GM19239 (cell line): ENCODE measurements around the genes UBL7, ARID3B and LMAN1L.

- RRBS = 92% methylated on average over 10 of the region's 33 CpGs
These were observed 38.0 kb downstream of the GOLGA6A start for GRCh38 chr15:74044191-74044983.

GRCh38 chr15:74048256-74048816 is 34.0 kb downstream of the GOLGA6A start:
- RRBS = 4% methylated on average over 5 of the region's 13 CpGs

DNA sequence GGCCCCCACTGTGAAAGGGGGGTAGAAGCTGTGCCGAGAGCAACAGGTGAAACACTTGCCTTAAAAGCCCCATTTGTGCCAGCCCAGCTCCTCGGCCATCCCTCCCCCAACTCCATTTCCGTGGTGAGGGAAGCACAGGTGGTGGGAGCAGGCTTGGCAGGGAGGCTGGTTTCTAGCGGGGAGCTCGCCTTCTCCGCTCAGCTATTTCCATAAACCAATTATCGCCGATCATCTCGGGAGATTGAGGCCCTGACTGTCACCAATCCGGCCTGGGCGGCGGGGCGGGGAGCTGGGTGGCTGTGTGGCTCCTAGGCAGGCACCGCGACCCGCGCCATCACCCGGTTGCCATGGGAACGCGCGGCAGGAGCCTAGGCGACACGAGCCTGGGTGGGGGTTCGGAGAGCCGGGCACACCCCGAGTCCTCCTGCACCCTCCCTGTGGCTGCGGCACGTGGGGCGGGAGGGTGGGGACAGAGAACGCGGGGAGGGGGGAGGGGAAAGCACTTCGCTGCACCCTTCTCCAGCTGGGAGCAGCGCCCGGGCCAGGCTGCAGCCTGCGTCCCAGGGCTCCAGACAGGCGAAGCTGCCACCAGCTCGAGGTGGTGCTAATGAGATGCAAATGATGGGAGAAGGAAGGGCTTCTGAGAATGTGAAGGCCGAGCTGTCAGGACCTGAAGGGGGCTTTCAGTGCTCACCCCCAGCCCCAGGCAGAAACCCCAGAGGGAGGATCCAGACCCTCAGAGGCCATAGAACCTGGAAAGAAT is 9.3 kb downstream of the CCDC33 start:
- RRBS = 8% methylated on average over 16 of the region's 38 CpGs

- RRBS = no CpG with 5 or more reads among the region's 6 CpGs
These were observed 1.6 kb upstream of the CYP11A1 start for GRCh38 chr15:74369002-74369518.

DNA sequence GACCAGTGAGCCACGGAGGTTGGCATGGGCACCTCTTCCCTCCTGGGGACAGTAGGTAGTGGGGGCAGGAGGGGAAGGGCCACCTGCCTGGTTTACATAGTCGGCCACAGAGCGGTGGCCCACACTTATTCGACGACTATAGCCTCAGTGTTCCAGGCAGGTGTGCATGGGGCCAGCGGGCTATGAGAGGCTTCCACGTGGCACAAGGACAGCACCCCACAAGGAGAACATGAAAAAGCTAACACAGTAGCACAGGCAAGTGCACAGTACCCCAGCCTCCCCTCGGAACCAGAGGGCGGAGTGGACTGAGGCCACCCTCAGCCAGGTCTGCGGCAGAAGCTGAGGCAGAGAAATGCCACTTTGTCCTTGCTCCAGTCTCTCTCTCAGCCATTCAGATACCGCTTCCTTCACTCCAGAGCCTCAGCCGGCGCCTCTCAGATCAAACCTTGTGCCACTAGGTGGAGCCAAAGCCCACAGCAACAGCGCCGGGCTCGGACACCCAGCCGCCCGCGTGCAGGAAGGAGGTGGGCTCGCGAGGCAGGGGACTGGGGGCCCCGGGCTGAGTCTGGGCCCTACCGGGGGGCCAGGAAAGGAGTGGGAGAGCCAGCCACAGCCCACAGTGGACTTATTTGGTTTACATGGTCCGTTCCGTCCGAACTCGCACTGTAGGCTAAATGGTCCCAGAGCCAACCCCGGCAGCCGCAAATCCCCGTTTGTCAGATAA is 6.1 kb upstream of the CYP11A1 start:
- RRBS = 1% methylated on average over 11 of the region's 30 CpGs

DNA sequence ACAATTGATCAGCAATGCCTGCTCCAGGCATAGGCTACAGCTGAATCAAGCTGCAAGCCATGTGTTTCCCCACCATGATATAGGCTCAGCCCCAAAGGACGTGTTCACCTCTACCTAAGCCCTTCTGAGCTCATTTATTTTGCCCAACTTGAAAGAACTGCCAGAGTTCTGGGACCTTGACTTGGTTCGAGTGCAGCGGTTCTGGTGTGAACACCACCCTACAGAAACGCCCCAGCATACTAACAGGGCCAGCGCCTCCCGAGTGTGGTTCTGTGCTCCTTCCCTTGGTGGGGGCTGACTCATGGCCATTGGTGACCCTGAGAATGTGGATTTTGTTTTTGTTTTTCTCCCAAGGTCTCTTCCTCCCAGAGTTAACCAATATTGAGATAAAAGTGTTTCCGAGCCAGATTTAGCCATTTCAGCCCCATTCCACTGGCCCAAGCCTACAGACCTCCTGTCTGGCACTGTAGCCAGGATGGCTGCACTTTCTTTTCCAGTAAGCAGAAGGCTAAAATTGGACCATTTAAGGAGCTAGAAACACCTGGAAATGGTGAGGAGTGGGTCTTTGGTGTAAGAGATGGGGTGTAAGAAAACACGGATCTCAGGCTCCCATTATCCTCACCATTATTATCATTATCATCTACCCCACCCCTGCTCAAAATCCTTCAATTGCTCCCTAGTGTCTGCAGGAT is 27.9 kb downstream of the SEMA7A start:
- RRBS = no CpG with 5 or more reads among the region's 8 CpGs

GRCh38 chr15:74461009-74461922 is at the start of gene UBL7:
Gene UBL7 (minus strand): TSS chr15:74461160.
- RRBS = 2% methylated on average over 10 of the region's 53 CpGs

DNA sequence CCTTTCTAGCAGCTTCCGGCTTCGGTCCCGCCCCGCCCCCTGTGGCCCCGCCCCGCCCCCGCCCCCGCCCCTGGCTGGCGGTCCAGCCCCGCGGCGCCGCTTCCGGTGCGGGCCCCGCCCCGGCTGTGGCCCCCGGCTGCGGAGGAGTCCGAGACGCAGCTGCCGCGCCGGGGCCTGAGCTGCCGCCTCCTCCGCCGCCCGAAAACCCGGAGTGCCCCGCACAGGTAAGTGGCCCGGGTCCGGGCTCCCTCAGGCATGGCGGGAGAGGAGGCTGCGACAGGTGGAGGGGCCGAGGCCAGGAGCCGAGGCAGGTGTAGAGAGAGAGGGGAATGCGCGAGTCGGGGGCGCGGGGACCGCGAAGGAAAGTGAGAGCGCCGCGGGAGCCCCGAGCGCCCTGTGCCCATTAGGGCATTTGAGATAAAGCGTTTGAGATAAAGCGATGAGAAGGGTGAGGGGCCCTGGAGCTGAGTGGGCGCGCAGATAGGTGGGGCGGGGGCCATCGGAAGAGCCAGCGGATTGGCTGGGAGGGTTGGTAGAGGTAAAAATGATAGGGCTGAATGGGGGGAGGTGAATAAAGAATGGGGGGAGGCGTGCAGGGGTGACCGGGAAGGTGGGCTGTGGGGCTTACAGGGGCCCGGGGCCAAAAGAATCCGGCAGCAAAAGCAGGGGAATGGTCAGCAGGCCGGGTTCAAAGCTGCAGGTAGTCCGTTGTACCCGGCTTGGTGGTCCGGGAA is at the start of gene ARID3B:
TSS of gene ARID3B (plus strand) at position 114 of the 734 bp plus-strand sequence.
- RRBS = 3% methylated on average over 10 of the region's 63 CpGs

DNA sequence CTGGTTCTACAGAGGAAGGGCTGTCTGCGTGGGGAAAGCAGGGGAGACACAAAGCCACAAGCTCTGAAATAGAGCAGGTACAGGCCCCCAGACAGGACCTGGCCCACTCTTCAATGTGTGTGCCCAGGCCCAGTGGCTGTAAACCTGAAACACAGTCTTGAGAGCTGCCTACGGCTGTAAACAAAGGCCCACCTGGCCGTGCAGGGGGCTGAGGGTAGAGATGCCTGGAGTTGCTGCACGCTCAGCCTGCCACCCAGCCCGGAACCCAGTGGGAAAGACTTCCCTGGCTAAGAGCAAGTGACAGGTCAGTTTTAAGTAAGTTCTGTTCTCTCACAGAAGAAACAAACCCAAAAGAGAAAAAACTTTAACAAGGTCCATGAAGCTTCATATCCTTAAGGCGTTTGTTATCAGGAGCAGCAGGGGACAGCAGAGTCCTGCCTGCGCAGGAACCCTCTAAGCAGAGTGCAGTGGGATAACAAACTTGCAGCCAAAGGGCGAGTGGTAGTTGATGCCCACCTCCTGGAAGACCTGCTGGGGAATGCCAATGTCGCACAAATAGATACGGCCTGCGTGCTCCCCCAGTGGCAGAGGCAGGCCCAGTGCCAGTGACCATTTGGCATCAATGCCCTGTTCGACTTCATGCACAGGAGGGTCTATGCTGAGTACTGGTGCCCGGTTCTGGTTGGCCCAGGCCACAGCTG is 16.7 kb downstream of the CLK3 start:
- RRBS = no CpG with 5 or more reads among the region's 13 CpGs

DNA sequence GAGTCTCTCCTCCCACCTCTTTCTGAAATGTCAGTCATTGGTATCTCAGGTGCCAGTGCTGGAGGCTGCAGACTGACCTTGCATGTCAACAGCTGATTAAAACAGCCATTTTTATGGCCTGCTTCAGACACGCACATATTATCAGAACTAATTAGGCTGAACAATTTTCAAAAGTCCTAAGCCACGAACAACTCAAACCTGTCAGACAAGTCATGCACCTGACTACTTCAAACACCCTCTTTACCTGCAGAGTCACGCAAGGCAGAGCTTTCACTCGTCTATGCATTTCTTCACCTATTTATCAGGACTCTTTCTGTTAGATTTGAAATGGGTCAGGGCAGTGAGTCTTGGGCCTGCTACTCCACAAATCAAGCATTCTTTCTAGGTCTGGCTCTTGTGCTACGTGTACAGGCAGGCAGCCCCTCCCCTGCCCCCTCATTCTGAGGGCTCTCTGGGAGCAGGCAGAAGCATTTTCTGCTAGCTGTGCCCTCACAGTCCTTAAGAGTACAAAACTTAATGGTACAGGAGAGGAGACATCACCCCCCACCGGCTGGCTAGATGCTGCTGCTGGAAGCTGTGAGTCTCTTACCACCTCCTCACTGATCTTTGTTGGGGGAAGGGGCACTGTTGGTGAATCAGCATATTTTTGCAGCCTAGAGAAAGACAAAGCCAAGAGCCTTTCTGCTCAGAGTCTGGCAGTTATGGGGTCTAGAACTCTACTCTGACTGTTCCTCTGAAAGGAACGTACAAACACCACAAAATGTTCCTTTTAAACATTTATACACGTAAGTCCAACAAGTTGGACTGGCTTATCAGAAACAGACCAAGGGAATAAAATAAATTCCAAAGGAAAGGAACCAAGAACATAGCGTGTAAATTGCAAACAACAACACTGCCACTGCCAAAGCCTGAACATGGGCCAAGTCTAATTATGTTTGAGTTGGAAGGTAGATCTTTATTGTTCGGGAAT is 27.0 kb downstream of the CLK3 start:
- RRBS = no CpG with 5 or more reads among the region's 10 CpGs

DNA sequence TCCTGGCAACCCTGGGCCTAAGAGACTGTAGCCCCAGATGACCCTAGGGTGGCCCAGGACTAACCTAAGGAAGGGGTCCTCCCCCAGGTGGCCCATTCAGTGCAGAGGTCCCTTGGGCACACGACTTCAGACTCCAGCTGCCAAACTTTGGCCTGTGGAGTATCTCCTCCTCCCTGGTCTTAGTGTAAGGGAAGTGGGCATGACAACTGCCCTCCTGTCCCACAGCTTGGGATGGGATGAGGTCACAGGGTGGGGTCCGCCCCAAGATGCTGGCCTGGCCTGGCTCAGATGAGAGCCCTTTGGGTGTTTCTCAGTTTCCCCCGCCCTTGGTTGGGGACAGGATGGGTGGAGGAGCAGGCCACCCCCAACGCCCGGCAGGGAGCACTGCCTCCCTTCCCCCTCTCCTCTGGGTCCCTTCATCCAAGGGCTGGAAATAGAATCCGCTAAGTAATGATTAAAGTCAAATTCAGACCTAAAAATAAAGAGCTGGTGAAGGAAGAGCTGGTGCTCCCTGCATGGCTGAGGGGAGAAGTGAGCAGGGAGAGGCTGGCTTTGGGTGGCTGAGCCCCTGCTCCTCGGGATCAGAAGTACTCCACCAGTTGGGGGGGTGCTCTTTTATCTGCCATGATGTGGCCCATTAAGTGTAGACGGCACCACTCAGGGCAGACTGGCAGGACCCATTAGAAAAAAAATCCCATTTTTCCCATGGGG is 5.0 kb downstream of the CSK start:
- RRBS = no CpG with 5 or more reads among the region's 8 CpGs

DNA sequence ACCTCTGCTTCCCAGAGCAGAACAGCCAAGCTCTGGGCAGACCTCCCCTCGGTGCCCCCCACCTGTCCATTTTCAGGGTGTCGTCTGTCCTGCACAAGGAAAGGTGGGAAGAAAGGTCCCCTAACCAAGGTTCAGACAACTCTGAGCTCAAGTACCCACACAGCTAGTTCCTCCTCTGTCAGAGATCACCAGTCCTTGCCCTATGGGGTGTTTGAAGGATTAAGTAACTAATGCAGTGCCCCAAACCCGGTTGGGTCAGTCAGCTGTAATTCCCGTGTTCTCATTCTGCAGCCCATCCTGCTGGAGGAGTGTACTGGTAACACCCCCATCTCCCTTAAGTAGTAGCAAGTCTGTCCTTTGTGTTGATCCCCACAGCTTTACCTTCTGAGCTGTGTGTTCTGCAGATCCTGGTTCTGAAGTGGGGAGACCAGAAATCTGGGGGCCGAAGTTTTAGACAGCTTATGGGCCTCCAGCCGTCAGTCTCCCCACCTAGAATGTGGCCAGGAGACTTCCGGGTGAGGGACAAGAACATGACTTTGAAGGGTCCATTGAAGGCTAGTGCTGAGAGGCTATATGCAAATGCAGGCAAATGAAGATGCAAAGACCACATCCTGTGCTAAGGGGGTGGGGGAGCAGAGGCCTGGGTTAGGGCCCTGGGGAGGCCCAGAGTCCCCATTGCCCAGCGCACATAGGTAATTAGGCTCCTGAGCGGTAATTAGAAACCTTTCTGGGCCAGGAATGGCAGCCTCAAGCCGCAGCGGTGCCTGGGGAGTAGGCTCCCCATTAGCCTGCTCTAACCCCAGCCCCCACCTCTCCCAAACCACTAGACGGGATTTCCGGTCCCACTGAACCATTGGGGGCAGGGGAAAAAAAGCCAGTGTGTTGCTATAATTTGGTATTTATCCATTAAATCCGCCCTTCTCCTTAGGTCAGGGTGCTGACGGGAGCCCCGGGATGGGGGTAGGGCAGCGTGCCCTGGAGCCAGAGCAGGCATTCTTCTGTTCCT is 6.7 kb downstream of the CSK start:
- RRBS = 1% methylated on average over 2 of the region's 17 CpGs

- RRBS = no CpG with 5 or more reads among the region's 13 CpGs
These were observed at the start of gene LMAN1L for GRCh38 chr15:74812513-74812985. Gene LMAN1L (plus strand): TSS chr15:74812835.

- RRBS = 6% methylated on average over 8 of the region's 24 CpGs
These were observed 504 bp upstream of the ULK3 start for GRCh38 chr15:74843437-74843883.

DNA sequence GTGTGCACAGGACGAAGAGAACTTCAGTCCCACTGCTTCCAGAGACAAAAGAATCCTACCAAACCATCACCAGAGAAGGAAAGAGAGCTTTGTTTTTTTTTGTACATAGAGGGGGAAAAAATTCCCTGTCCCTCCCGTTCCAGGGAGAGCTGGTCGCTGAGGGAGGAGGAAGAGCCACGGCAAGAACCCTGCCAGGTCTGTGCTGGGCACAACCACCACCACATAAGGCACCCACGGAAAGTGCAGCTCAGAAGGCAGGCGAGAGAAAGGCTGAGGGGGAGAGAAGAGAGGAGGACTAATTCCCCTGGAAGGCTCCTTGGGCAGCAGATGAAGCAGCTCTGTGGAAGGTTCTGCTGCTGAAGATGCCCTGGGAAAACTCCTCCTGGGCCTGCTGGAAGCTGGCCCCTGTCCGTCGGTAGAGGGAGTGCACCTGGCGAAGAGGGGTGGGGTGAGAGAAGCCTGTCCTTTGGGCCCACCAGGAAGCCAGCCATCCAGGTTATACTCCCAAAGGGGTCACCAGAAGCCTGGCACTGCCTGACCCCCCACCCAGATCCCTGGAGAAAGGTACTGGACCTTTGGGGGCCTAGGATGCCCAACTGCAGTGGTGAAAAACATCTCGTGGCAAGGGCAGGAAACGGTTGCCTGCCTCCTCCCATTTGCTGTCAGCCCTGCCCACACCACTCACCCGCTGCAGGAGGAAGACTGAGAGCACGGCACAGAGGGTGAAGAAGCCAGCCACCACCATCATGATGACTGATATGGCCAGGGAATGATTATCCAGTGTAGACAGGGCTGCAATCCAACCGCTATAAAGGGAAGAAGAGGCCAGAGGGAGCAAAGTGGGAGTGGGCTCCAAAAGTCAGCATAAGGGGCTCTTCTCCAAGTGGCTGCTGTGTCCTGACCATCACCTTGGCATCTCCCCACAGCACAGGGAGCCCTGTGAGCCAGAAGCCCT is 2.1 kb upstream of the ULK3 start:
- RRBS = no CpG with 5 or more reads among the region's 14 CpGs

DNA sequence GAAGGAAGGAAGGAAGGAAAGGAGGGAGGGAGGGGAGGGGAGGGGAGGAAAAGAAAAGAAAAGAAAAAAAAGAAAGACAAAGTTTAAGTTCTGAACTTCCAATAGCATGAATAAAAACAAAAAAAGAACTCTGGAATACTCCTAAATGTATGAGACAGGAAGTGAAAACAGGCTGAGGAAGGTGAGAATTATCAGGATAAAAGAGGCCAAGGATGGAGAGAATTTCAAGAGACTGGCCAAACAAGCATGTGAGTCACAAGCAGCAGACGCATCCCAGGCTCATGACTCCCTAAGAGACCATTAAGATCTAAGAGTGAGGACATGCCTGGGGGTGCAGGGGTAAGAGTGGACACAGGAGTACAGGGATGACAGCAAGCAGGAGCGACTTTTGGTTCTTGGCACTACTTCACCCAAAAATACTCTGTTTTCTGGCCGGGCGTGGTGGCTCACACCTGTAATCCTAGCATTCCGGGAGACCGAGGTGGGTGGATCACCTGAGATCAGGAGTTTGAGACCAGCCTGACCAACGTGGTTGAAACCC is 7.1 kb downstream of the SCAMP2 start:
- RRBS = no CpG with 5 or more reads among the region's 7 CpGs

DNA sequence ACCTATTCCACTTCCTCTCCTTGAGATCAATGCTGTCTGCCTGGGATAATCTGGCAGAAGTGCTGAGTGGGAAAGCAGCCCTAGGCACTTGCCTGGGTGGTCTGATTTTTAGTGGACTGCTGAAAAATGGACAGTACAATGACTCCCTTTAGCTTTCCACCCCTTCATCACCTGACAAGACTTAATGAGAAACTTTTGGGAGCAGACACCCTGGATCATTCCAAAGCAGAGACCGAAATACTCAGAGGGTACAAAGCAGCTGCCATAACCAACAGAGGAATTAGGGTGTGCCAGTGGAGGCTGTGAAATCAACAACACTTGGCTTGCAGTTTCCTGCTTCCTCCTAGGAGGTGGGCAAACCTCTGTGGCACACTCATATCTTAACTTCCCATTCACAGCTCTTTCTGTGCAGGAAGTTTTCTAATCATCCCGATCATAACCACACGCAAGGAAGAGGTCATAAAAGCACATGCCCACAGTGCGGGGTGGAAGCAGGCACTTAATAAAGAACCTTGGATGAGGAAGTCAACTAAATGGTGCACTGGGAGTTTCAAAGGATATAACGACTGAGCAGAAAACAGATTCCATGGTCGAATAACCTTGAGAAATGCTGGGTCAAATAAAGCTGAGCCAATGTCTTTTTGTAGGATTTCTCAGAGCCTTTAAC is 5.2 kb downstream of the SCAMP2 start:
- RRBS = no CpG with 5 or more reads among the region's 6 CpGs

DNA sequence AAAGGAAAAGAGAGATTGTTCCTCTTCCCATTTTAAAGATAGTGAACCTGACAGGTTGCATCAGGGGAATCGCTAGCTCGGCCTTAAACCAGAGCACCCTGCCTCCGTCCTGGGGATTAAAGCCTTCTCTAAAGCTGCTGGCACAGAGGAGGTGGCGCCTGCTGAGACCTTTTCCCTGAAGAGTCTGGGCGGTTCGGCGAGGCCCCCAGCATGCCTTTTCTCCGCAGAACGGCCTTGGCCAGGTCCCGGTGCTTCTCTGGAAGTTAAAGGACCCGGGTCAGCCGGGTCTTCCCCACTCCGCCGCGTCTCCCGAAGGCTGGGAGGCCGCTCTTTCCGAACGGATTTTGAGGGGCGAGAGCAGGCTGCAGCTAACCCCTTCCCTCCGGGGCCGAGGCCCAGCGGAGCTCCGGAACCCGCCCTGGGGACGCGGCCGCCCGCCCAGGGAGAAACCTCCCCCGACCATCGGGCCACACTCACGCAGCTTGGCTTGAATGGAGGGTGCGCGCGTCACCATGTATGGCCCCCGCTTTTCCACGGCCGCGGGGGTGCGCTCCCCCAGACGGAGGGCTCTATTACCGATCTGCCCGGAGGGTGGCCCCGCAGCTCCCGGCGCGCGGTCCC is 431 bp downstream of the FAM219B start:
- RRBS = 2% methylated on average over 7 of the region's 48 CpGs

GRCh38 chr15:75007385-75007612 is 11.9 kb downstream of the SCAMP5 start:
- RRBS = no CpG with 5 or more reads among the region's 9 CpGs

- RRBS = no CpG with 5 or more reads among the region's 18 CpGs
These were observed 25.8 kb downstream of the PPCDC start for GRCh38 chr15:75048894-75049812.